Fibroblast of villous mesenchyme (primary cell): ENCODE measurements around the gene ANKS1B.

- CAGE, long polyA plus RNA: no peak
Measured at GRCh38 chr12:94458686-94459233, 907 bp downstream of the CEP83 start.

GRCh38 chr12:94585649-94586133, 64.7 kb downstream of the TMCC3 start:
- CAGE, long polyA plus RNA: no peak

GRCh38 chr12:94815834-94816321, 165.5 kb upstream of the TMCC3 start:
- CAGE, long polyA plus RNA: no peak

DNA sequence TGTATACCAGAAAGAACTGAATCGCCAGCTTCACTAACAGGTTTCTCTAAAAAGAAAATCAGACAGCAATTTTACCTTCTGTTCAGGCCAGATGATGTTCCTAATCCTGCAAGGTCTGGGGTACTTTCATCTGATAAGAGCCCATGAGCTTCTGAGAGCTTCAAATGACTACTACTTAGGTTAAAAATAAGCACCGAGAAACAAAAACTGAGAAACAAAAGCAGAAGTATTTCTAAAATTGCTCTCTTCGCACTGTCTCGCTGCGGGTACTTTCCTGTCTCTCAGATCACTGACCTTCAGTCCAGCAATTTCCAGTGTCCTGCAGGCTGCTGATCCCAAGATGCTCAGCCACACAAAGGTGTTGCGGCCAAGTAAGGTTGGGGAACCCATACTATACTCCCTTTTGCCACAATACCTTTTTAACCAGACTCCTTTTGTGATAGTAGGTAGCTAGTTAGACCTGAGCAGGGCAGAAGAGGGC, 167.7 kb upstream of the TMCC3 start:
- CAGE, long polyA plus RNA: no peak

DNA sequence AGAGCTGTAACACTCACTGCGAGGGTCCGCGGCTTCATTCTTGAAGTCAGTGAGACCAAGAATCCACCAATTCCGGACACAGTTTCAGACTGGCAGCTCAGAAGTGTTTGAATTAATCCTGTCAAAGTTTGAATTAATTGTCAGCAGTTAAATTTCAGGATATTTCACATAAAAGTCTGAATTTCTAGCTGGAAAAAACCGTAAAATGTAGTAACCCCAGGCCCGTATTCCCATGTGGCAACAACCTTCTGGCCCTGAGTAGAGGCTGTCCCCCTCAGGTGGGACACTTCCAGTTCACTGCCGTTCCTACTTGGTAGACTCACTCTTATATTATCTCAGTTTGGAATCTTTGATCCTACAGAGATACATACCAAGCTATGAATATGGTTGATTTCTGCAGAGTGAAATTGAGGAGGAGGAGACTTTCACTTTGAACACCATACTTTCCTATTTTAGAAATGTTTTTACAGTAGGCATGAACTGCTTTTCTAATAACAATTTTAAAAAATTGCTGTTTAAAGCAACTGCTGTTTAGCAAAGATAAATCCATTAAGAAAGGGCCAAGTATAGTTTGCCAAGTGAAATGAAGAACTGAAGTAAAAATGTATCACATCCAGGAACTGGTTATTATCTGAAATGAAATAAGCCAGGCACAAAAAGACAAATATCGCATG, 93.0 kb upstream of the METAP2 start:
- CAGE, long polyA plus RNA: no peak

DNA sequence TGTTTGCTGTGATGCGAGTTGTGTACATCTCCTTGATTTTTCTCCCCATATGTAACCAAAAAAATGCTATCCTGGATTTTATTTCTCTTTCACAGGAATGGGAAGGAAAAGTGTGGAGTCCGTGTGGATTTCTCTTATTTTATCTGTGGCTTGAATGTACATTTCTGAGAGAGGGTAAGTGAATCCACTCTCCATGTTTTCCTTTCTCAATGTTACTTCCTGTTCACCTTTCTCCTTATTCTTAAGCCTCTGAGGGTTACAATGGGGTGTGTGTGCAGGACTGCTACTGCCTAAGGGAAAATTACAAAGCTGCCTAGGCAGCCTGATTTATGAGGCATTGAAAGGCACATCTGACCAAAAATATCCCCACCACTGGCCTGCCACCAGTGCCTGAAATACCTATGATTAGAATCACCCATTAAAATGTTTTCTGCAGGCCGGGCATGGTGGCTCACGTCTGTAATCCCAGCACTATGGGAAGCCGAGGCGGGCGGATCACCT, 98.0 kb upstream of the USP44 start:
- CAGE, long polyA plus RNA: no peak

- CAGE, long polyA plus RNA: no peak
Measured at GRCh38 chr12:95653751-95654546, 102.7 kb upstream of the USP44 start.

DNA sequence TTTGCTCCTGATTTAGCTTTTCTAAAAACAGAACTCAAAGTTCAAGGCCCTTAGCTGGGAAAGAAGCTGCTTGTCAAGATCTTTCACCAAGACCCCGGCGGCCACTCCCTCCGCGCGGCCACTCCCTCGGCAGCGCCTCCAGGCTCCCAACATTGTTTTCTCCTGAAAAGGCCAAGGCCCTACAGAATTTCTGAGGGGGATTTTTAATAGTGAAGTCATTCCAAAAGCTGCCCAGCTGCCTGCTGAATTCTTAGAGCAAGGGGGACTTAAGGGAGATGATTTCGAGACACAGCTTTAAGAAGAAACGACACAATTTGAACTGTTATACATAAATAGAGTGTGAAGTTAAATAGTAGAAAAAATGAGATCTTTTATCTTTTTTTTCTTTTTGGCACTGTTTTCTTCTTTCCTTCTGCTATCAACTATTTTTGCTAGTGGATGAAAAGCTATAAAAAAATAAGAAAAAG, 96.3 kb downstream of the NTN4 start:
- CAGE, long polyA plus RNA: no peak

GRCh38 chr12:95721277-95721754, 69.2 kb downstream of the NTN4 start:
- CAGE, long polyA plus RNA: no peak

DNA sequence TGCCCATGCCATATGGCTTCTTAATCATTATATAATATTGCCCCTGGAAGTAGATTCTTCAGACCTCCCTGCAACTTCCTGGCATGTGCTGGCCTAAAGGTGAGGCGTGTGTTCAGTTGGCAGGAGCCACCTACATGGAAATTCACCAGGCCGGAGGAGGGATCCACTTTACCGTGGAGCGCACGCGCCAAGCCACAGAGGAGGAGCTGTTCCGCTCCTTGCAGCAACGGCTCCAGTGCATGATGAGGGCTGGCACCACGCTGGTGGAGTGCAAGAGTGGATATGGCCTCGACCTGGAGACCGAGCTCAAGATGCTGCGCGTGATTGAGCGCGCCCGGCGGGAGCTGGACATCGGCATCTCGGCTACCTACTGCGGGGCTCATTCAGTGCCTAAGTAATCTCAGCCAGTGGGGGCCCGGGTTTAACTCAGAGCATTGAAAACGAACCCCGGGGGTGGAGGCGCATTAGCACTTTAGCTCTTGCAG, 13.5 kb downstream of the AMDHD1 start:
- CAGE, long polyA plus RNA: no peak

- CAGE, long polyA plus RNA: no peak
Measured at GRCh38 chr12:96195004-96195933, 1.1 kb downstream of the ELK3 start.

DNA sequence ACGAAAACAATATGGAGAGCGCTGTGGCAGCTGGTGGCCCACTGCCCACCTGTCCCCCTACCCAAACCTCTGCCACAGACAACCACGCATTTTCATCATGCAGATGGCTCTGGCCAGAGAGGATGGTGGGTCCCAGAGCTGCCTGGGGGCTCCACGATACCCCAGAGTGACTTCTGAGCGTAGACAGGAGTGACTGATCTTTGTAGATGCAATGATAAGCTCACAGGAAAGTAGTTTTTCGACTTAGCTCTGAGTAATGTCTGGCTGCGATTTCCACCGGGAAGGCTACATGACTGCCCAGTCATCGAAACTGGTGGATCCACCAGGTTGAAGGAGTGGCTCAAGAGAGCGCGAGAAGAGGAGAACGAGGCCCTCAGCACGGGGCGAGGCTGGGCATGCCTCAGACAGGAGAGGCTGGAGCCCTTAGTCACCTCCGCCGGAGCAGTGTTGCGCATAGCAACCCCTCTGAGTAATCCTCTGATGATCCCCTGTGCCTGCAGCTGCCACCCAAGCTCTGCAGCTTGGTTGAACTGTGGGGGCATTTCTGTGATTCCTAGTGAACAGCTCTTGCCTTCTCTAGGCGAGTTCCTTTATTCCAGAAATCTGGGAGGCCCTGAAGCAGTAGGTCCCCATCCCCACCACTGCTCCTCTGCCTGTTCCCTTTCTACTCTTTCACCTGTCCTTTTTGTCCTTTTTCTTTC, 25.5 kb downstream of the ELK3 start:
- CAGE, long polyA plus RNA: no peak

- CAGE, long polyA plus RNA: no peak
Measured at GRCh38 chr12:96313137-96313689, 87.0 kb downstream of the CDK17 start.

DNA sequence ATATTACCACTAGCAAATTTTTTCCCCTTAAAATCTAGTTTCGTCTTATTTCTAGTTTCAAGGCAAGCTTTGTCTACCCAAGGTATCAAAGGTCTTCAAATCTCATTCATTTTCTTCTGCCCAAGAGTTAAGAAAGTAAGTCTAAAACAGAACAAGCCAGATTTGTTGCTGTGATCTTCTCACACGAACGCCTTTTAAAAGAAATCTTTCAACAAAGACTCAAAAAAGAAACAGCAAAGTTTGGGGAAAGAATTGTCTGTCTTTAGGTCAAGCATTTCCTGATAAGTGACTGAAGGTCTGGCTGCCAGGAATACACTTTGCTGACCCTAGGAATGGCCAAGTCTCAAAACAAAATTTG, 1.8 kb downstream of the CDK17 start:
- CAGE, long polyA plus RNA: no peak

DNA sequence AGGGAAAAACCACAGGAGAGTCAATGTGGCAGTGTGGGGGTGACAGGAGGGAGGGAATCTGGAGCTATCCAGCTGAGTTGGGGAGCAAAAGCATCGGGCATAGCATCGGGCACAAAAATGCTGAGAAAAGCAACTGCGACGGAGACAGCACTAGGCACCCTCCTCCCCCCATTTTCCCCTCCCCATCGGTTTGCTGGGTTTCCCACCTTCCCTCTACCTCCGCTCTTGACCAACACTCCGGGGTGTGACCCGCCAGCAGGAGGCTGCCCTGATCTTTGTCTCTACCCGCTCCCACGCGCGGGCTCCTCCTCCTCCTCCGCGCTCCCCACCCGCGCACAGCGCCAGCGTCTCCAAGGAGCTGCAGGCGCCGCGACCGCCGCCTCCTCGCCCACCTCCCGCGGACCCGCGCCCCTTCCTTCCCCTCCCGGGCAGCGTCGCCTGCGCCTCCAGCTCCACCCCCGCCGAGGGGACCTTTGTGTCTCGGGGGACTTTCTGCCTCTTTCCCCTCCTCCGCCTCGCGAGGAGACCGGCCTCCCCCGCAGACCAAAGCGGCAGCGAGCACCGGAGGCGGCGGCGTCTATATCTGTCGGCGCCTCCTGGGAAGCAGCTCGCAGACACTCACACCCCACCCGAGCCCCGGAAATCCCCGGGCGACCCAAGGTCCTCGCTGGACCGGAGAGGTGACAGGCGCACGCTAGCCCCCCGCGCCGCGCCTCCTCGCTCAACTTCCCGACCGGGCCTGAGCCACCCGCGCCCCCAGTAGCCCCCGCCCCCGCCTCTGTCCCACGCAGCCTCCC, 913 bp downstream of the CDK17 start:
- CAGE, long polyA plus RNA: no peak

- CAGE, long polyA plus RNA: no peak
Measured at GRCh38 chr12:96908095-96908694, 1.1 kb downstream of the NEDD1 start.

- CAGE, long polyA plus RNA: no peak
Measured at GRCh38 chr12:96985384-96986531, 78.7 kb downstream of the NEDD1 start.

- CAGE, long polyA plus RNA: no peak
Measured at GRCh38 chr12:97460519-97461048, 553.5 kb downstream of the NEDD1 start.

- CAGE, long polyA plus RNA: no peak
Measured at GRCh38 chr12:97608559-97609015, 701.5 kb downstream of the NEDD1 start.

DNA sequence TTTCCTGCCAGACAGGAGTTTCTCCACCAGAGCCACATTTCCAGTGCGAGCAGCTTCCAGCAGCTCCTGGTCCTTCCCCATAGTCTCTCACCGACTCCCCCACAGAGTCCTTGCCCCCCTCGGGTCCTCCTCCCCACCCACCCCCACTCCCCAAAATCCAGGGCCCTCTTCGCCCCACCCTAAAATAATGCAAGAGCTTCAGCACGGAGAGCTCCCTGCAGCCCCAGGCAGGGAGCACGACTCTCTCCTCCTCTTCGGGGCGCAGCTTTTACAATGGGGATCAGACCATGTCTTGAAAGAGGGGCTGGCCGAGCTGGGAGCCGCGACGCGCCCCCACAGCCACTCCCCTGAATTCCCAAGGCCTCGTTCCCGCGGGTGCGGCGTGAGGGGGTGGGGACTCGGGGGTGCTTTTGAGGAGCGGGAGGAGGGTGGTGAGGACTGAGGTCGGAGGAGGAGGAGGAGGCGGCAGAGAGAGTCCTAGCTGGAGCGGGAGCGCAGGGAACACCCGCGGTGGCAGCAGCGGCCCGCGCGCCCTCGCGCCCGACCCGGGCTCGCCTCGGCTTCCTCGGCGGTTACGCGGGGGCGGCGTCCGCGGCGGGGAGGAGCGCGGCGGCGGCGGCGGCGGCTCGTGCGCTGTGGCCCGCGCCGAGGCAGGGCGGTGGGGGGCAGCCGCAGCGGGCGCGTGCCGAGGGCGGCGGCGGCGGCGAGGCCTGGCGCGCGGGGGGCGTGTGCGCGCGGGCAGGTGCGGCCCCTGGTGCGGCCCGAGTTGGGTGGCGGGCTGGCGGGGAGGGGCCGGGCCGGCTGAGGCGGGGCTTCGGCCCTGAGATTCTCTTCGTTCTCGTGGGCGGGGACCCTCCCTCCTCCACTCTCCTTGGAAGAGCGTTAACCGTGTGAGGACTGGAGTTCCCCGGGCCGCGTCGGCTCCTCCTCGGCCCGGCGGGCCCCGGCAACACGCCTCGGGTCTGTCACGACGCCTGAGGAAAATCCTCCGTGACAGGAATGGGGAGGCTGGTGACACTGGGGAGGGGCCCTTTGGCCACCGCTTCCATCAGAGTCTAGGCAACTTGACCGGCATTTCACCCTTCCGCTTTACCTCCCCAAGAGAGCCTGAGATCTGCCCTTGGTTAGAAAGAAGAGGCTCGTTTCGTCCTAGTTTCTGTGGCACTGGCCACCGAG, at the start of gene ANKS1B:
Gene ANKS1B (minus strand): TSS at position 780 of the 1,176 bp plus-strand sequence.
- CAGE, long polyA plus RNA: no peak